Mesangial cell (primary cell): ENCODE measurements around the genes IQSEC3, KDM5A and CCDC77.

- RAMPAGE, long total RNA = no peak
Measured at GRCh38 chr12:31248-31470, 35.4 kb upstream of the IQSEC3 start.

GRCh38 chr12:66358-67252, at the start of gene IQSEC3:
IQSEC3 (plus strand) TSS chr12:66767.
- RAMPAGE, long total RNA = no peak

- RAMPAGE, long total RNA = no peak
Measured at GRCh38 chr12:127816-128496, 61.4 kb downstream of the IQSEC3 start.

DNA sequence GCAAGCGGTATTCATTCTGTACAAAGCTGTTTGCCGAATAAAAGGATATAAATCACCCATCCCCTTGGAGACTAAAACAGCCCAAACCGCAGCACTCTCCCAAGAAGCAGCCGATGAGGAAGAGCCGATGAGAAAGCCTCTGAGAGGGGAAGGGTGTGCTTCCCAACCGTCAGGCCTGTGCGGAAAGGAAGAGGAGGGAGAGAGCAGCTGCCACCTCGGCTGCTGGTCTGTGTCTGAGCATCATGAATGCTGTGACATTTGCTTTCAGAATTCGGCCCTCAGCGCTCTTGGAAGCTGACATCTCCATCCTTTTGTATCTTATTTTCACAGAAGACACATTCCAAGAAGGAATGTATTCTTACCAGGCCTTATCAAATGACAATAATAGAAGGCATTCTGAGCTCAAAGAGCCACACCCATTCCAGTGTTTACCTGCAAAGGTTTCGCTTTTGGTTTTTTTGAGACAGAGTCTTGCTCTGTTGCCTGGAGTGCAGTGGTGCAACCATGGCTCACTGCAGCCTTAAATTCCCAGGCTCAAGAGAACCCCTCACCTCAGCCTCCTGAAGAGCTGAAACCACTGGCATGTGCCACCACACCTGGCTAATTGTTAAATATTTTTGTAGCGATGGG, 69.4 kb downstream of the SLC6A12 start:
- RAMPAGE, long total RNA = no peak

GRCh38 chr12:295488-295896, 32.9 kb upstream of the SLC6A13 start:
- RAMPAGE, long total RNA = no peak

DNA sequence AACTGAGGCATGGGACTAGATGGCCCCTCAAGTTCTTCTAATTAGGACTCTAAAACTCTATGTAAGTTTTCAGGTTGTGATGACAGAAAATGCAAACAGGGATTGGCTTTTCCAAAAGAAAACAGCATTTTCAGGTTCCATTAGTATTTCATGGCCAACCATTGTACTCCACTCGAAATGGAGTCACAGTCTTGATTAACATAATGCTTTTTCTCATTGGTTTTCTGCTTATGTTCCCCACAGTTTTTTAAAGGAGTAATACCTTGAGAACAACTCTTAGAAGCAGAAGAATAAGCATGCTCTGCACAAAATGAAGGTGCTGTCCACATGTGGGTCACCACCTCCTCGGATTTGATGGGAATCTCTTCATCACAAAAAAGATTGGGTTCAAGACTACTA, 34.1 kb upstream of the SLC6A13 start:
- RAMPAGE, long total RNA = no peak

GRCh38 chr12:389151-389869, at the start of gene KDM5A:
KDM5A (minus strand) TSS chr12:389320.
- RAMPAGE, long total RNA = no peak

GRCh38 chr12:401263-402072, at the start of gene CCDC77:
CCDC77 (plus strand) TSS chr12:401644.
- RAMPAGE, long total RNA = start-site peak on the plus strand at chr12:401581-401669, 119 reads

GRCh38 chr12:464602-465437, 5.1 kb downstream of the B4GALNT3 start:
- RAMPAGE, long total RNA = no peak

DNA sequence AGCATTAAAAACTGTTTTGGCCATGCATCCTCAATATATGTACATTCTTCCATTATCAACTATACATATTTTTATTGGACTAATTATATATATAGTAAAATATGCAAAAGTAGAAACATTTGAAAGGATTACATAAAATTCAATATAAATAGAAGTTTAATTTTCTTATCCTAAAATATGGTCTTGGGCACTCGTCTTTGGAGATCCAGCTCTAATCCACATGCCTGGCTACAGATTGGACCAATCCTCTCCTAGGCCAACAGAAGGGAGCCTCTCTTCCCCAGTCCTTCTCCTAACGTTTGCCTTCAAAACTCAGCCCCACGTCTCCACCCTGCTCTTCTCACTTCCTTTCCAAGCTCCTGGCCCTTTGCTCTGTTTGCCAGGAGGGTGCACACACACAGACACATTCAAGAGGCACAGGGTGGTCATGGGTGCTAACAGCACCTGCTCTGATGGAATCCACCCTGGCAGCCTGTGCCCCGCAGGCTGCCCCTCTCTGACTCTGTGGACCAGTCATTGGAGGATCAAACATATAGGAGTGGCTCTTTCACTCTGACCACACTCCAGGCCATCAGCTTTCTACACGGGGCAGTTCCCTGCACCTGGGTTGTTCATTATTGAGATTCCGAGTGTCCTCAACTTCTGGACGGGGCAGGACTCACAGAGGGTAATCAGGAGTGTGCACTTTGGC, 95.0 kb downstream of the NINJ2 start:
- RAMPAGE, long total RNA = no peak

DNA sequence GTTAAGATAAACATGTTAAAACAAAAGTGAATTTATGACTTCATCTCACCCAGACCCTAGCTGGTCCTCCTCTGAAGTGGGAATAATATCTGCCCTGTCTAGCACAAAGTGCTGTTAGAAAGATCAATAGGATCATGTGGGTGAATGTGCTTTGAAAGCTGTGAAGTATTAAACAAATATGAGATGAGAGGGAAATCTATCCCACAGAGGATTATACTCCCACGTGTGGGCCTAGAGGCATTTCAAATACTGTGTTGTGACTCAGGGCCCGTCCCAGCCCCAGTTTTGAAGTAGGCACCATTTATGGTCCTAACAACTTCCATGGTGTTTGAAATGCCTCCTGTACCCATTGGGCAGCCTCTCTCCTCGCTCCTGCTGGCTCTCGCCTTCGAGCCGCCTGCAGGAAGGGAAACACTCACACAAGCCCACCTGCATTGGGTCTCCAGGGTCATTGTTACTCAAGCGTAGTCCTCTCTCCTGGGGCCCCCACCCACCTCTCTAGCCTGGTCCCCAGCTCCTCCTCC, 88.4 kb downstream of the NINJ2 start:
- RAMPAGE, long total RNA = no peak

- RAMPAGE, long total RNA = no peak
Measured at GRCh38 chr12:581231-581900, 81.9 kb downstream of the NINJ2 start.

GRCh38 chr12:611159-611487, 52.1 kb downstream of the NINJ2 start:
- RAMPAGE, long total RNA = no peak

DNA sequence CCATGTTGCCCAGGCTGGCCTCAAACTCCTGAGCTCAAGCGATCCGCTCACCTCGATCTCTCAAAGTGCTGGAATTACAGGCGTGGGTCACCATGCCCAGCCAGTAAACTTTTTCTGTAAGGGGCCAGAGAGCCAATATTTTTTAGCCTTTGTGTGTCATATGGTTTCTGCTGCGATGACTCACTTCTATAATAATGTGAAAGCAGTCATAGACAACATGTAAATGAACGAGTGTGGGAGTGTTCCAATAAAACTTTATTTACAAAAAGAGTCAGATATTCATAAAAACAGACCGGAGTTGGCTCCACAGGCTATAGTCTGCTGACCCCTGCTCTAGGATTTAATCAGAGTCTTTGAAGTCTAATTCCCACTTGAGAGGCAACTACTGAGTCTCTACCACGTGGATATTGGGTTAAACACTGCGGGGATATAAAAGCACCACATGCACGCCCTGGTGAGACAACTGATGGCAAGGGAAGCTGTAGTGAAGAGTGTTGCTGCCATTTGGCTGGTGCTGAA, 3.5 kb upstream of the NINJ2 start:
- RAMPAGE, long total RNA = no peak

- RAMPAGE, long total RNA = no peak
Measured at GRCh38 chr12:672053-672351, 8.8 kb upstream of the NINJ2 start.

- RAMPAGE, long total RNA = no peak
Measured at GRCh38 chr12:752217-752513, 214 bp upstream of the WNK1 start.

- RAMPAGE, long total RNA = no peak
Measured at GRCh38 chr12:857040-857548, 92.4 kb downstream of the RAD52 start.

DNA sequence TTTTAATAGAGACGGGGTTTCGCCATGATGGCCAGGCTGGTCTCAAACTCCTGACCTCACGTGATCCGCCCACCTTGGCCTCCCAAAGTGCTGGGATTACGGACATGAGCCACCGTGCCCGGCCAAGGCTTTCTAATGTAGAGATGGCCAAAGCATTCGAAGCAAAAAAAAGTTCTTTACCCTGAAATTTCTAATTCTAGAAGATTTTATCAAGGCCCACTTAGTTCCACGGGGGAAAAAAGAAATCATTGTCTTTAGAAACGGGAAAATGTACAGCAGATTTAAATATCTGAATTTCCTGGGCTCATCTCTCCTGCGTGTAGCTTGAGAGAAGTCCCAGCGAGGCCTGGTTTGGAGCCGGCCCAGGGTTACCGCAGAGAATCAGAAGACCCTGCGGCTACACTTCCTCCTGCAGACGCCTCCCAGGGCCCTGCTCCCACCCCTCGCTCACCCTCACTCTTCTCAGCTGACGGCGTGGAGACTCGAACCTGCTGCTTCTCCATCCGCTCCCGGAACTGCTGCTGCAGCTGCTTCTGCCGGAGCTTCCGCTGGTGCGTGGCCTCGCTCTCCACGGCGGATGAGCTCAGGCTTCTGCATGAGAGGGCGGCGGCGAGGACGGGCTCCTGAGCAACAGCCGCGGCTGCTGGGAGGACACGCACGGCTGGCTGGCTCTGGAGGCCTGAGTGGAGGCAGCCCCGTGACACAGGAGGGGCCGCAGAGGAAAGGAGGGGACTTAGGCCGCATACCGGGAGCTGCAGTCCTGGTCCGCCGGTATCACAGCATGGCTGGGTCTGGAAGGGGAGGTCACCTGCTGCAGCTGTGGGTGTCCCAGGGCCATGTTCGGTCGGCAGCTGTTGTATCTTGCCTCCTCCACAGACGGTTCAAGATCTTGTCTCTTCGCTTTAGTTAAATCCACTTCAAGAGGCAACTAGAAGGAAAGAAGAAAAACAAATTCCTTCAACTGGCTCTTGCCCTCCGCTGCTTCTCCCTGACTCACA, 33.3 kb downstream of the RAD52 start:
- RAMPAGE, long total RNA = no peak

- RAMPAGE, long total RNA = no peak
Measured at GRCh38 chr12:990291-991000, 577 bp upstream of the ERC1 start.

DNA sequence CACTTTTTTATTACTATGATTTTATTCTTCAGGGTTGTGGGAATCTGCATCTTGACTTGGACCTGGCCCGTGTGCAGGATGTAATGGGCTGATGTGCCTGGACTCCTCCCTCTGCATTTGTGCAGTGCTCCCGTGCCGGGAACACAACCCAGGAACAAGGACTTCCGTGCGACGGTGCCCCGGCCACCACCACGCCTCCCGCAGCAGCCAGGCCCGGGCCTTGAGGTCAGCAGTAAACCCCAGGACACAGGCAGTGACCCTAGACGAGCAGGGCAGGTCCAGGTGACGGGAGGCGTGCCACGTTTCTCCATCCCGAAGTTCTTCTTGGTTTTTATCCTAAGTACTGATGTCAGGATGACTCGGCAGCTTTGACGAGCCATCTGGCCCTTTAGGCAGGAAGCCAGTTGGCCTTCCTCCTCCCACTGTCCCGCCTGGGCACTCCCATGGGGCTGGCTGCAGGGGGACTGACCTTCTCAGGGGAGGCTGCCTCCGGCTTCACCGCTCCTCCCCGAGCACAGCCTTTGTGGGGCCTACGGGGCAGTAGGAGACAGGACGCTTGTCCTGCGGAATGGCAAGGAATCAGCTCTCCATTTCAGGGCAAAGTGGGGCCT, 94.3 kb downstream of the FBXL14 start:
- RAMPAGE, long total RNA = no peak